Cardiac ventricle fibroblast (primary cell): Measurements from ENCODE around the gene DEXI.

DNA sequence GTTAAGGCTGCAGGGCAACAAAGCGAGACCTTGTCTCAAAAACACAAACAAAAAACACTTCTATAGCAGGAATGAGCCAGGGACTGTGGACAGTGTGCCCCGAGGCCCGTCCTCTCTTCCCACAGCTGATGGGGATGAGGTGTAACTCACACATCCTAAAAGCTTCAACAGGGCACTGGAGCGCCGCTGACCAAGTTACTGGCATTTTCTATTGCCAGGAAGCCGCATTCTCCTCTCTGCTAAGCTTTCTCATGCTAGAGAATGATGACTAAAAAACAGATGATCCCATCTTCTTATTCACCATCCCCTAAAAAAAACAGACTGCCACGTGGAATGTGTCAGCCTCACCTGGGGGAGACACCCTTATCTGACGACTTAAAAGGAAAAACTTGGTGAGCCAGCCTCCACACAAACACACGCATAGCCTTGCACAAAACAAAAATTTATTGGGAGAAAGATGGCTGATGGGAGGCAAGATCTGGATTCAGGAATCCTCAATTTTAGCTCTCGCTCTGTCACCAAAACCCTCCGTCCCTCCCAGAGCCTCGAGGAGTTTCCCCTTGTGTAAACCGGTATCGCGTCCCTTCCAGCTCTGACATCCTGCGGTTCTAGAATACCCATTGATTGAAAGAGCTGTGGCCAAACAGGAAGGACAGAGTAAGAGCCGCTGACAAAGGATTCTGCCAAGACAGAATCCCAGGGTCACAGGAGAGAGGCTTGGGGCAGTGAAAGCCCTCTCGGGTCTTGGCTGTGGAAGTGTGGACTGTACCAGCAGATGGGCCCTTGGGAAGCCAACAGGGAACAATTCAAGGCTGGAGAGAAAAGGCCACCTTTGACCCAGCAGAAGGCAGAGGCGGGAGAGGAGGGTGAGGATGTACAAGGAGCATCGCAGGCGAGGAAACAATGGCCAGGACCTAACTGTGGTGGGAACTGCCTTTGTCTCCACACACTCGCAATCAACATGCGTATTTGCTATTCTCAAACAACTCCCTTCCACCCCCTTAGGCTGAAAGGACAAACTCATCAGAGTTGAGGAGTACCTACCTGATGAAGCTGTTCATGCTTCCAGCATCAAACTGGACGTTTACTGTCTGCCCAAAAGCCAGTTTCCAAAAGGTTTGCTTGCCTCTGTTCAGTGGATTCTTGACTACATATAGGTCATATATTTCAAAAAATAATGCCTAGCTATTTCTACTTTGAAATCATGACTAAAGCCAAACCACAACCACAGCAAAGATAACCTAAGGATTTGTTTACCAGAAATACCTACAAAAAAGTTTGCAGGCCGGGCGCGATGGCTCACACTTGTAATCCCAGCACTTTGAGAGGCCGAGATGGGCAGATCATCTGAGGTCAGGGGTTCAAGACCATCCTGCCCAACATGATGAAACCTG is 15.8 kb downstream of the CARHSP1 start:
- RAMPAGE, long total RNA = no peak

DNA sequence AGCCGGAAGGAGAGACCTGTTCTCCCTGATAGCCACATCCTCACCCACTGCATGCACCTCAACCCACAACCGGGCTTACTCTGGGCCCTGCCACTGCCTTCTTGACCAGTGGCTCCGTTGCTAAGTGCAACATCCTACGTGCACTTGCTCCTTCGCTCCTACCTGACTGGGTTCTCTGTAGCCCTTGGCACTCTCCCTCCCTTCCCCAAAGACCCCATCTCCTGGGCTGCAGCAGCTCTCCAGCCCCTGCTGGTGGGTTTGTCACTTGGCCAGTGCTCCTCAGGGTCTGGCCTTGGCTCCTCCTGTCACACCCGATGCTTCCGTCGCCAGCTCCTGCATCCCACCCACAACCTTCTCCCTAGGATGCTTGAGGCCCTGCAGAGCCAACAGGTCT is 3.4 kb downstream of the LITAFD start:
- RAMPAGE, long total RNA = no peak

GRCh38 chr16:8916273-8916740 is 34.2 kb downstream of the LITAFD start:
- RAMPAGE, long total RNA = no peak

DNA sequence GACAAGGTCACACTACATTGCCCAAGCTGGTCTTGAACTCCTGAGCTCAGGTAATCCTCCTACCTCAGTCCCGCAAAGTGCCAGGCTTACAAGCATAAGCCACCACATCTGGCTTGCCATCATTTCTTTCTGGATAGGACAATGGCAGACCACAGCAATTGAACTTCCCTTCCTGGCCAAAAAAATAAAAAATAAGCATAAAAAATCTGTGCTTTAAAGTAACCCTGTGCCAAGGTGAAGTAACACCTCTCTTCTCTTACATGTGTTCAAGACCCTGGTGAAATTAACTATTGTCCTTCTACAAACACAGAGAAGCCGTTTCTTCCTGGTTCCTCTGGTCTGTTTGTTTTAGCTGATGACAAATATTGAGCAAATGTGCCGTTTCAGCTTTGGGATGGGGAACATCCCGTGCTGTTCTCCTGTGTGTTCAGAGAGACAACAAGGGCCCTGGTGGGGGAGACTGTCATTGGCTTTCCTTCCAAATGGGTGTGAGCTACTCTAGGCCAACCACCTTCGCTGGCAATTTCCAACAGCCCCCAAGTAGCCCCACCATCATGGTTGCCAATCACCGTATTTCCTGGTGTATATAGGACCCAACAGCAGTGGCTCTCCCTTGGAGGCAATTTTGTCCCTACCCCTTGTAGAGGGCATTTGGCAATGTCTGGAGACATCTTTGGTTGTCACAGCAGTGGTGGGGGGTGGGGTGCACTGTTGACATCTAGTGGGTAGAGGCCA is 60.0 kb downstream of the EMP2 start:
- RAMPAGE, long total RNA = no peak

- RAMPAGE, long total RNA = no peak
Measured at GRCh38 chr16:10594405-10595262, 14.2 kb upstream of the EMP2 start.

DNA sequence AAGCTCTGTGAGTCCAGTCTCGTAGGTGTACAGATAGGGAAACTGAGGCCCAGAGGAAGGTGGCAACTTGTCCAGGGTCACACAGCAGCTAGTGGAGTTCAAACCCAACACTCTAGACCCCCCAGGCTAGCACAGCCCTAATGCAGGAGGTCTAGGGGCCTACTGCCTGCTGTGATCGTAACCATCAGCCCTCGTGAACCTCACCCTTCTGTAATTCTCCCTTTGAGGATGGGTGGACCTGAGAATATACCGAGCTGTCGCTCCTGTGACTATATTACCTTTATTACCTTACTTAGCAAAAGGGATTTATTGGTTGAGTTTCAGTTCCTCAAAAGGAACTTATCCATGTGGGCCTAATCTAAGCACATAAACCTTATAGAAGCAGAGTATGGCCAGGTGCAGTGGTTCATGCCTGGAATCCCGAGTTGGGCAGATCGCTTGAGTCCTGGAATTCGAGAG is 19.2 kb upstream of the EMP2 start:
- RAMPAGE, long total RNA = no peak

DNA sequence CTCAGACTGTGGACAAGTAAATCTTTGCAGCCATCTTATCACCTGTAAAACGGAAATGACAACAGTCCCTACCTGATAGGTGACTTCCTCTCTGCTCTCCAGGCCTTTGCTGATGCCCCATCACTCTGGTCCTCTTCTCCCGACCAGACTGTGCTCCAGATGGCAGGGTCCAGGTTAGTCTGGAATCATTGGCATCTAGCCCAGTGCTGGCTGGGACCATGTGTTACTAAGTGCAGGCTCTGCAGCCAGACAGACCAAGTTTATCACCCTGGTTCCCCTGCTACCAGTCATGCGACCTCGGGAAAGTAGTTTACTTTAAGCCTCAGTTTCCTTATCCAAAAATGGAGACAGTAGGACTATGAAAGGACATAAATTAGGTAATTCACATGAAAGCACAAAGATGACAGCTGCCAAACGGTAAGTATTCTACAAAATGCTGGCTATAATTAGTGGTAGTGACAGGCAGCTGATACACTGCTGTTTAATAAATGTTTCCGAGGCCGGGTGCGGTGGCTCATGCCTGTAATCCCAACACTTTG is 1.7 kb upstream of the NUBP1 start:
- RAMPAGE, long total RNA = no peak

DNA sequence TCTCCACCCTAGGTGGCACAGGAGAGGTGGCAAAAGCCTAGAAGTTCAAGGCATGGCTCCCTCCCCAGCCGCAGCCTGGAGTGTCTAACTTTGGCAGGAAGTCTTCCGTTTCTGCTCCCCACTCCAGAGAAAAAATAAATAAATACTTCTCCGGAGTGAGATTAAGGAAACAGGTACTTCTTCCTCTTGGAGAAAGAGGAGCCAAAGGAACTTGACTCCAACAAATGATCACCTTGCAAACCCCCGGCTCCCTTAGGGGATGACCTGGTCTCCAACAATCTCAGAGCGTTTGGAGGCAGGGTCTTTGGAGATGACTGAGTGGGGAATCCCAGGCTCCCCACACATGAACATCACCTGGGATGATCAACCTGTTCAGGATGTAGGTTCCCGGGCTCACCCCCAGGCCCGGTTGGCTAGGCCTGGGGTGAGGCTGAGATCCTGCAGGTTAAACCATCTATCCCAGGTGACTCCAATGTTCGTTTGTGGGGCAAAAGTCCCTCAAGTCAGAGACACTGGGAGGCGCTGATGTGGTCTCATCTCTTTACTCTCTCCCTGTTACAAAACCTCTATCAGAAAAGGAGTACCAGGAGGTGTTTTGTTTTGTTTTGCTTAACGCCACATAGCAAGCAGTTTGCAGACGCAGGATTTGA is 3.0 kb downstream of the CIITA start:
- RAMPAGE, long total RNA = no peak

DNA sequence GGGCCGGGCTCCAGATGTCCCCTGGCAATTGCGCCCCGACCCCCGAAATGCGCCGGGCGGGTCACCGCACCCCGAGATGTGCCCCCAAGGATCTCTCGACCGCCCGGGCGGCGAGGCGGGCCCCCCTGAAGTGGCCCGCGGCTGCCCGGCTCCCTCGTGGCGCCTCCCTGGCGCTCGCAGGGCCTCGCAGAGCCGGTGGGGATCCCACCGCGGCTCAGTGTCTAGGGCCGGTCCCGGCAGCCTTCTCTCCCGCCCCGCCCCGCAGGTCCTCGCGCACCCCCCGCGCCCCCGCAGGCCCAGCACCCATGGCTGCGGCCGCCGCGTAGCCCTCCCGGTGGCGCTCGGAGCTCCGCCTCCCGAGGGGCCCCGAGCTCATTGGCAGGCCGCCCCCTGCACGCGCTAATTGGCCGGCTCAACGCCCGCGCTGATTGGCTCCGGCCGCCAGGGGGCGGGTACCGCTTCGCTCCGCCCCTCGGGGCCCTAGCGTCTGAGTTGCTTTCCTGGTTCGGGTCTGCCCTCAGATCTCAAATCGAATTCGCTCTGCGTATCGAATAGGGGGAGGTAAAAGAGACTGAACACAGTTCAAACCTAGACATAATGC is at the start of gene DEXI:
Gene DEXI (minus strand): TSS at position 343 of the 601 bp plus-strand sequence.
- RAMPAGE, long total RNA = no peak

DNA sequence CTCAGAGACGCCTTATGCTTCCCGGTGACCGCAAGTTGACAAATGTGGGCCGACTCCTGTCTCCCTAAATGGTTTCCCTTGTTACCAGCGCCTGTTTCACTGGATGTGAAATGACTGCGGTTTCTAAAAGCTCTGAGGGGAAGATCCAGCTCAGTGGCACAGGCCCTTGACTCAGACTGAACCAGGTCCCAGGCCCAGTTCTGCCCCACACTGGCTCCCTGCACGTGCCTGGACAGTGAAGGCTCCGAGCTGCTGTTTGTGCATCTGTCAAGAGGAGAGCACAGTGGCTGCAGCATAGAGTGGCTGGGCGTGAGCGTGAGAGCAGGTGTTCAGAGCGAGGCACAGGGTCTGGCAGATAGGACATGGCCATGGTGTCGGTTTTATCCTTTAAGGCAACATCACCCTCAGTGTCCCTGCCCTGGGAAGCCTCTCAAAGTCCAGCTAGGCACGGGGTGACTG is 19.9 kb downstream of the CLEC16A start:
- RAMPAGE, long total RNA = no peak

- RAMPAGE, long total RNA = no peak
Measured at GRCh38 chr16:10981909-10982543, 37.7 kb downstream of the CLEC16A start.

DNA sequence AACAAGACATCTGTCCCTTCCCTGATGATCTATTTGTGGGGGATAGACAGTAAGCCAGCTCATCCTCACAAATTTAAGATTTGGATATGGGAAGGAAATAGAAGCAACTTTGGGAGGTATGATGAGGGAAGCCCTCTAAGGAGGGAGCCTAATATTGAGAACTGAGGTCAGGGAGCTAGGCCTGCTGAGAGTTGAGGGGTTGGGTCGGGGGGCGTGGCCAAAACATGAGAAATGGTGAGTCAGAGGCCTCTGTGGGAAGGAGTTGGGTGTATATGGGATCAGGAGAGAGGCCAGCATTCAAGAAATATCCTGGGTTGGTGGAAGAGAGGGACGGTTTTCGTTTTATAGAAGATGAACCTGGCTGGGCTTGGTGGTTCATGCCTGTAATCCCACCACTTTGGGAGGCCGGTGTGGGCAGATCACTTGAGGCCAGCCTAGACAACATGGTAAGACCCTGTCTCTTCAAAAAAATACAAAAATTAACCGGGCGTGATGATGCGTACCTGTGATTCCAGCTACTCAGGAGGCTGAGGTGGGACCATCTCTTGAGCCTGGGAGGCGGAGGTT is 48.5 kb downstream of the CLEC16A start:
- RAMPAGE, long total RNA = no peak

- RAMPAGE, long total RNA = no peak
Measured at GRCh38 chr16:11032780-11033235, 88.4 kb downstream of the CLEC16A start.

- RAMPAGE, long total RNA = no peak
Measured at GRCh38 chr16:11078049-11078463, 133.7 kb downstream of the CLEC16A start.

DNA sequence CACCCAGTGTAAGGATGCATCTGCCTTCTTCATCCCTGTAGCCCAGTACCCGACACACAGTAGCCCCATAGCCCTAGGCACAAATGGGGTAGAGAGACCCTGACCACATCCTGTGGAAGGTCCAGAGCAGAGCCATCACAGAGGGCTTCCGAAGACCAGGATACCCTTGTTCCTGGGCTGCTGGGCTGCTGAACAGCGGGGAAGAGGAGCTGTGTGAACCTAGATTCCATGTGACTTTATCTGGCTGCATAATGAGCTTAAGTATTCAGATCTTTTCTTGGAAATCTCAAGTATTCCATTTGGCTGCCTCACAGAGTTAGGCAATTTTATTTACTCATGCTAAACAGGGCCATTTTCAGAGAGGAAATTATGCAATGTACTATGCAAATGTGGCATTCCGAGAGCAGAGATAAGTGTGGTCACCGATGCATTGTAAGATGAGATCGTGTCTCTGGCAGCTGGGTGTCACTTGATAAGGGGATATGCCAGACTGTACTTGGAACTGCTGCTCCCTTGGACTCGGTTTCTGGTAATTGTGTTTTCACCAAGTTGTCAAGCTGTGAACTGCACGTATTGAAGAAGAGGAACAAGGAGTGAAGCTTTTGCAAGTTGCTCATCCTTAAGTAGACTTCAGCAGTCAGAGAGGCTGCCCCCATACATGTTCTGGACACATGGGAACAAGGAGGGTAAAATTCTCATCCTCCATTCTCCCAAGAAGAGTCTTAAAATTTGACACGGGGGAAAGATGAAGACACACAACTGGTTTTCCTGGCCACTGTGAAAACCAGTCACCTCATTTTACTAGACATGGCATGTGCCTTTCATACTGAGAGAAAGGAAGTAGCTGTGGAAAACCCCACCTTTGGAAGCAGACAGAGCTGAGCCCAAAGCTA is 151.0 kb downstream of the SOCS1 start:
- RAMPAGE, long total RNA = no peak

DNA sequence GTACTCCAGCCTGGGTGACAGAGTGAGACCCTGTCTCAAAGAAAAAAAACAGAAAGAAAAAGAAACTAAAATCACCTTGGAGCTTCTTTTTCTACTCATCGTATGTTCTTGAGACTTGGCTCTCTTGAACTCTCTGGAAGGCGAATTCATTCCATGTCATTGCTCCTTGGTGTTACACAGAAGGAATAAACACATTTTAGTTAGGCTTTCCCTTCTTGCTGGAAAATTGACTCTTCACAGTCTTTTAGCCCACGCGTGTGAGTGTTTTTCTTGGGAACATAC is 142.4 kb downstream of the SOCS1 start:
- RAMPAGE, long total RNA = no peak

DNA sequence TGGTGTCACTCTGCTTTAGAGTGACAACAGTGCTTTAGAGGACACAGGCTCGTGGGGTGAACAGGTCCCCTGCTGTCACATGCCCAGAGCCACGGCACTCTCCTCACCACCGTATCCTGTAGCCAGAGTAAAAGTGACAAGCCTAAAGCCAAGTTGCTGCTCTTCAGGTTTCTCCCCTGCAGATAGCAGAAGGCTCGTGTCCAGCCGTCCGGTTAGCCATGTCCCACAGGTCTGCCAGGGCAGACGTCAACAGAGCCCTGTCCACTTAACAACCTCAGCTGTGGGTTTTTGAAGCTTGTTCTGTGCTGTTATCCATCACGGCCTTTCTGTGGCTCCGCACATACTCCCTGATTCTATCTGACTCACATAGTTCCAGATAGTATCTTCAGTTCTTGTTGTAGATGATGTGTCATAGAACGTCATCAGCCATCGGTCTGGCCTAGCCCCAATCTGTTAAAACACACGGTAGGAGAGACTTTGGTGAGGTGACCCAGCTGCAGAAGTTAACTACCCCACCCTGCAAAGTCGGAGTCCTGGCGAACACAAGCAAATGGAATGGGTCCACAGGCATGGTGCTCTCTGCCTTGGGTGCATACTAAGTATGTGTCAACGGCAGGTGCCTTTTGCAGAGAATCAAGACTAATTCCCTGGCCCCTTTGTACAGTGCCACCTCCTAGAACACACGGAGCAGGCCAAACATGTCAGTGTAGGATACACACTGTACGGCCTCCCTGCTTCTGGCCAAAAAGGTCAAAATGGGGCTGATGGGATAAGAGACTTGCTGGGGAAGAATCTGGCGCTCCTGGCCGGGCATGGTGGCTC is 100.5 kb downstream of the SOCS1 start:
- RAMPAGE, long total RNA = no peak

DNA sequence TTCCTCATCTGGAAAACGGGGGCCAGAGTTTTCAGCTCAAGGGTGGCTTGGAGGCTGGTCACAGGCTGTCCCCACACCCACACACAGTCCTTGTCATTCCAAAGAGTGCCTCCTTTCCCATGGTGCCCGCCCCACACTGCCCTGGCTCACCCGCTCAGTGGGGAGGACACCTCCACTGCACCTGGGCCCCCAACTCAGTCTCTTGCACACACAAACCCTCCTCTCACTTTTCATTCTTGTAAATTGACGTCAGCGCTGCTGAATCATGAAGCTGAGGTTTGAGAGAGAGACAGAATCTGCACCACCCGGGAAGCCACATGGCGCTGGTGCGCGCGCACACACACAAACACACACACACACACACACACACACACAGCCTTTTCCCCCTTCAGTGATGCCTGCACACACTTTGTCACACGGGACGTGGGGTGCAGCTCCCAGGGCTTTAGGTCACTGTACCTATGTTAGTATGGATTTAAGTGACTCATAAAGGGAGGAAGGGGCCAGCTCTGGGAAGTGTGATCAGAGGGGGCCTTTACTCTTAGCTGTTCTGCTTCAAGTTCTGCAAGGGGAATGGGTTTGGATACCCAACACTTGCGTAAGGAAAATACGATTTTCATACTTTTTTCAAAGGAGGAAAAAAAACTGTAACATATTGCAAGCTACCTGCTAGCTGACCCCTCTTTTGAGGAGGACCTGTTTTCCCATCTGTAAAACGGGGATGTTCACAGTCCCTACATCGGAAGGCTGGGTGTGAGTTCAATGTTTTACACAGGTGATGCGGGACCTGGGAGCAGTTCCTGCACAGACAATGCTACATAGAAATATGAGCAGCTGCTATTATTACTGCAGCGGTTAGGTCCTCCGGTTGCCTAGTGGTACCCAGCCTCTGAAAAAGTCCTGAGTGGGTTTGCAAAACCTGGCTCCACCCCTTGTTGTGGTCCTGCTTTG is 3.8 kb downstream of the SOCS1 start:
- RAMPAGE, long total RNA = no peak

GRCh38 chr16:11313123-11313757 is 32.0 kb upstream of the RMI2 start:
- RAMPAGE, long total RNA = no peak

- RAMPAGE, long total RNA = no peak
Measured at GRCh38 chr16:11326189-11326512, 19.1 kb upstream of the RMI2 start.